Bronchus fibroblast of lung (primary cell): Measurements from ENCODE around the gene ERLEC1.

DNA sequence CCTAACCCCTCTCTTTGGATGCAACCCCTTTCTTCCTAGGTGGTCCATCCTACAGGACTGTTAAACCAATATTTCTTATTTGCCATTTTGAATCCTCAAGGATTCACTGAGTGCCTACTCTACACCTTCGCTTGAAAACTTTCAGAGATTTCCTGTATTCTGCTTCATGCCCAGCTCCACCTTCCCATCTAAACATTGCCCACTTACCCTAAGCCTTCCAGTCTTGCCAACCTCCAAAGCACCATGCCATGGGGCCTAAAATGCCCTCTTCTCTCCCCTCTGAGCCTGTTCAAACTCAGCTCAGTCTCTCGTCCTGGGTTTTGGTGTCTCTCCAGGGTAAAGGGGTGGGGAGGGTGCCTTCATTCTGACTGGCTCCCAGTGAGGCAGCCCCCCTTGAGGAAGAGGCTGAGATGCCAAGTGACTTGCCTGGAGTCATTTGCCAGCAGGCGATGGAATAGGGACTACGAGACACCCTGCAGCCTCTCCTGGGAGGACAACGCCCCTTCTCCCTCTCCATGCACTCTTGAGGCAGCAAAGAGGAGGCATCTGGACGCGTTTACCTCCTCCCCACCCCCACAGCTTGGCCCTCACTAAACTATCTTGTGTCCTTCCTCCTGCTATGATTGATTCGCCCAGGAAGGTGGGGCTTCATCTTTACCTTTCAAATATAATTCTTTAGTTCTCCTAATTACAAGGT, 858 bp upstream of the STON1 start:
- RAMPAGE, long total RNA: no peak

GRCh38 chr2:48585719-48586151, 31.9 kb upstream of the GTF2A1L start:
- RAMPAGE, long total RNA: no peak

GRCh38 chr2:52934202-52934964, 833.2 kb upstream of the CHAC2 start:
- RAMPAGE, long total RNA: no peak

- RAMPAGE, long total RNA: no peak
These were observed 508.5 kb upstream of the CHAC2 start for GRCh38 chr2:53259054-53259599.

GRCh38 chr2:53786785-53787673, at the start of gene ERLEC1:
Gene ERLEC1, plus strand, starts transcription at chr2:53787044.
- RAMPAGE, long total RNA: start-site peak on the minus strand at chr2:53786858-53786958, 135 and 66 reads in 2 replicates; start-site peak on the plus strand at chr2:53787035-53787072, 1,965 and 1,051 reads in 2 replicates

GRCh38 chr2:53987214-53987778, 16.4 kb downstream of the ACYP2 start:
- RAMPAGE, long total RNA: no peak

GRCh38 chr2:53994600-53995270, 23.8 kb downstream of the ACYP2 start:
- RAMPAGE, long total RNA: no peak

DNA sequence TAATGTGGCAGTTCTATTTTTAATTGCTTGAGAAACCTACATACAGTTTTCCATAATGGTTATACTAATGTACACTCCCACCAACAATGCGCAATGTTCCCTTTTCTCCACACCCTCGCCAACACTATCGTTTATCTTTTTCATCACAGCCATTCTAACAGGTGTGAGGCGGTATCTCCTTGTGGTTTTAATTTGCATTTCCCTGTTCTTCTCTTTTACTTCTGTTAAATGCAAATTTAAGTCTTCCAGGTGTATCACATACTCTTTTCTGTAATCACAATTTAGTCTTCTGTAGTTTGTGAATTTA, 128.9 kb downstream of the ACYP2 start:
- RAMPAGE, long total RNA: no peak

DNA sequence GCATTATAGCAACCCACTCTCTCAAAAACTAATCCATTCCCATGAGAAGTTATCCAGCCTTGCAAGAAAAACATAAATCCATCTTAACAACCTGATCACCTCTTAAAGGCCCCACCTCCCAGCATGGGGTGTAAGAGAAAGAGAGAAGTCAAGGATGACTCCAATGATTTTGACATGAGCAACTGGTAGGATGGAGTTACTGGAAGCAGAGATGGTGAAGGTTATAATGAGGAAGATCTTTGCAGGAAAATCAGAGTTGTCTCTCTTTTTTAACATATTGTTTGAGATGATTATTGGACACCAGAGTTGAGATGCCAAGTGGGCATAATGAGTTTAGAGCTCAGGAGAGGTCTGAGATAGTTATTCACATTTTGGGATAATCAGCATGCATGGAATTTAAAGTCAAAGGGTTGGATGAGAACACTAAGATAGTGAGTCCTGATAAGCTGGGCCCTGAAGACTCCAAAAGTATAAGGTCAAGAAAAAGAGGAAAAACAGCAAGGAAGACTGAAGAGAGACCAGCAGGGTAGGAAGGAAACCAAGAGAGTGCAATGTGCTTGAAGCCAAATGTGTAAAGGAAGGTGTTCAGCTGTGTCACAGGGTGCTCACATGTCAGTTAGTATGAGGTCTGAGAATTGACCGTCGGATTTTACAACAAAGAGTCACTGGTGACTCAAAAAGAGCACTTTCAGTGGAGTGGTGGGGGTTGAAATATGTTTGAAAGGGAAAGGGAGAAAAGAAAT, 3.1 kb upstream of the TSPYL6 start:
- RAMPAGE, long total RNA: no peak

DNA sequence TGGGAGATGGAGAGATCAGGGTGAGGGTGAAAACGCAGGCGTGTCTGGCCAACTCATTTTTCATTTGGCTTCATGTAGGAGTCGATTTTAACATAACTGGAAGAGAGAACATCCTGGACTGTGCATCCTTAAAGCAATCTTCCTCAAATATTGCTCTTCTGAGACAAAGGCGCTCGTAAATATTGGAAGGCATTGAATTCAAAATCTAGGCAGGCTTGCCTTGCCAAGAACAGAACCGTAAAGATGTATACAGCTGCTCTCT, 34.6 kb upstream of the TSPYL6 start:
- RAMPAGE, long total RNA: no peak

- RAMPAGE, long total RNA: no peak
These were observed 39.8 kb downstream of the C2orf73 start for GRCh38 chr2:54370434-54370956.

- RAMPAGE, long total RNA: no peak
These were observed 53.7 kb upstream of the SPTBN1 start for GRCh38 chr2:54402248-54402927.

GRCh38 chr2:54555195-54555942, 99.2 kb downstream of the SPTBN1 start:
- RAMPAGE, long total RNA: no peak

GRCh38 chr2:54622087-54622697, 101.3 kb upstream of the EML6 start:
- RAMPAGE, long total RNA: no peak

DNA sequence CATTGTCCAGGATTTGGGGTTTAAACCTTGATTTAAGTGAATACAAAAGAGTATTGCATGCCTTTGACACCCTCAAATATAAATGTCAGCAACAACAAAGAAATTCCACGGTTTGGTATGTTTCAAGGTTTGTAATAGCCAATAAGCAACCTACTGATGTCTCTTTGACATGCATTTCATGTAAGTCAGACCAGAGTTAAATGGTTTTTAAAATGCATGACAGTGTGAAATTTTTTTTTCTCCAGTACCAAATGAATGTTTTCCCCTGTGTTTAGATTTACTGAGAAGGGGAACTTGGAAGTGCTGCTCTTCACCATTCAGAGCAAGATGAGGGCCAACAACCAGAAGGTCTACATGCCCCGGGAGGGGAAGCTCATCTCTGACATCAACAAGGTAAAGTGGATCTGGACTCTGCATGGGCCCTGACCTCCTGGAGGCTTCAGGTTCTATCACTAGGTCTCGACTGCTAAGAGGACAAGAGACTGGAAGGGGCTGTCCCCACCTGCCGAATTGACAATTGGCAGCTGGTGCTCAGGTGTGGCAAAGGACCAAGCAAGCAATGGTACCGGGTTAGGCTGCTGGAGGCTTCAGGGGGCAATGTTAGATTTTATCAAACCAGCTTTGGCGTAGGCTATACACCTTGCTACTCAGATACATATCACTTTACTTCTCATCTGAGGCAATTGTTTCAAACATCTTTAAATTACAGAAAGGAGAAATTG, 100.1 kb upstream of the EML6 start:
- RAMPAGE, long total RNA: no peak

- RAMPAGE, long total RNA: no peak
These were observed 95.5 kb upstream of the EML6 start for GRCh38 chr2:54627882-54628486.

DNA sequence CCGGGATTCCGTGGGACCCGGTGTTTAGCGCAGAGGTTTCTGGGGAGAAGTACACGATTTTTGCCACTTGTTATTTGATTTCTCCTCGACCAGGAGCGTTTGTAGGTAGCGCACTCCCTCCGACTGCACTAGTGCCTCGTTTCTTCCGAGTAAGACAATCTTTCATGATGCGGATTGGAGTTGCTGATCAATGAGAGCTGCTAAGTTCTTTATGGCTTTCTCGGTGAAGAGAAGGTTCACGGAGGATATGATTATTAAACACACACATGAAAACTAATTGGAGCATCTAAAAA, 484 bp downstream of the EML6 start:
- RAMPAGE, long total RNA: no peak

- RAMPAGE, long total RNA: no peak
These were observed 97.2 kb downstream of the RTN4 start for GRCh38 chr2:54952870-54953716.

DNA sequence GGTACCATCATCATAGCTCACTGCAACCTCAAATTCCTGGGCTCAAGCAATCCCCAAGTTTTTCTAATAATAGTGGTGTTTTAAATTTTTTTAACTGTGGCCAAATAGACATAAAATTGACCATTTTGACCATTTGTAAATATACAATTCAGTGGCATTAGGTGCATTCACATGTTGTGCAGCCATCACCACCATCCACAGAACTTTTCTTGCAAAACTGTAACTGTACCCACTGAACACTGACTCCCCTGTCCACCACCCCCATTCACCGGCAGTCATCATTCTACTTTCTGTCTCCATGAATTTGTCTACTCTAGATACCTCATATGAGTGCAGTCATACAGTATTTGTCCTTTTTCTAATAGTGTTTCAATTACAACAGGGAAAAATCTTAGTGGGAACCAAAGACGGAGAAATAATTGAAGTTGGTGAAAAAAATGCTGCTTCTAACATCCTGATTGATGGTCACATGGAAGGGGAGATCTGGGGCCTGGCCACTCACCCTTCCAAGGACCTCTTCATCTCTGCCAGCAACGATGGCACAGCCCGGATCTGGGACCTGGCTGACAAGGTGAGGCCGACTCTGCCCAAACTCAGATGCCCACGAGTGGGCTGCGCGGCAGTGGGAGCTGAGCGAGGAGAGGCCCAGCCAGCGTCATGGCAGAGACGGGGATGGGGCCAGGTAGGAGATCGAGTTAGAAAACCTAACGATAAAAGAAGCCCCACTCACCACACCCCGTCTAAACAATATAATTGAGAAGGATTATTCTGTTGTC, 87.9 kb downstream of the RTN4 start:
- RAMPAGE, long total RNA: no peak

DNA sequence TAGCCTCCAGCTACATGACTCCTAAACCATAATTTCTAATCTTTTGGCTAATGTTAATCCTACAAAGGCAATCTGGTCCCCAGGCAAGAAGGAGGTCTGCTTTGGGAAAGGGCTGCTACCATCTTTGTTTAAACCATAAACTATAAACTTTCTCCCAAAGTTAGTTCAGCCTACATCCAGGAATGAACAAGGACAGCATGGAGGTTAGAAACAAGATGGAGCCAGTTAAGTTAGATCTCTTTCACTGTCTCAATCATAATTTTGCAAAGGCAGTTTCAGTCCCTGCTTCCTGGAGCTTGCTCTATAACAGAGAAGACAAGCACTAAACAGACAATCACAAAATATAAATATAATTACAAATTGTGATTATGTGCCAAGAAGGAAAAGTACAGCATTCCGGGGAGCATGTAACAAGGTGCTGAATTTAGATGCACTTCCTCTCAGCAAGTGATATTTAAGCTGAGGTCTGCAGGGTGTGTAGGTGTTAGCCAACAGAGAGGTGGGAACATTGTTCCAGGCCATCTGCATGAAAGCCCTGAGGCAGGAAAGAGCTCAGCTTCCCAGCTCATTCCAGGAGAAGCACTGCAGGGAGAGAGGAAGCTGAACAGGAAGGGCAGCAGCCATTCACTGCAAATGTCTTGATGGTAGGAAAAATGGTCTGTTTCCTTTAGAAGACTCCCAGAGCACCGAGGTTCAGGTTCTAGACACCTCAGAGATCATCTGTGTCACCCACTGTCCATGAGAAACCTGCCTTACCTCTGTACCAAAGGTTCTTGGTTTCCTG, 84.3 kb downstream of the RTN4 start:
- RAMPAGE, long total RNA: no peak